Keratinocyte (primary cell): Measurements from ENCODE around the genes TMEM82, EPHA2, SZRD1 and SPATA21.

CAGE:
- cytosol, long polyA minus RNA, result no peak
- cytosol, long polyA plus RNA, result no peak
- long polyA plus RNA, result no peak
- nucleus, long polyA minus RNA, result no peak
- nucleus, long polyA plus RNA, result no peak
These were observed 20.0 kb upstream of the SLC25A34 start for GRCh38 chr1:15716142-15716390.

GRCh38 chr1:15733685-15734469 is 2.2 kb upstream of the SLC25A34 start:
CAGE:
- cytosol, long polyA minus RNA, result no peak
- cytosol, long polyA plus RNA, result no peak
- long polyA plus RNA, result no peak
- nucleus, long polyA minus RNA, result no peak
- nucleus, long polyA plus RNA, result no peak

GRCh38 chr1:15734915-15735811 is 895 bp upstream of the SLC25A34 start:
CAGE:
- cytosol, long polyA minus RNA, result no peak
- cytosol, long polyA plus RNA, result no peak
- long polyA plus RNA, result no peak
- nucleus, long polyA minus RNA, result no peak
- nucleus, long polyA plus RNA, result no peak

CAGE:
- cytosol, long polyA minus RNA, result no peak
- cytosol, long polyA plus RNA, result no peak
- long polyA plus RNA, result no peak
- nucleus, long polyA minus RNA, result no peak
- nucleus, long polyA plus RNA, result no peak
These were observed at the start of gene TMEM82 for GRCh38 chr1:15742251-15742881. TMEM82 (plus strand) TSS chr1:15742499.

DNA sequence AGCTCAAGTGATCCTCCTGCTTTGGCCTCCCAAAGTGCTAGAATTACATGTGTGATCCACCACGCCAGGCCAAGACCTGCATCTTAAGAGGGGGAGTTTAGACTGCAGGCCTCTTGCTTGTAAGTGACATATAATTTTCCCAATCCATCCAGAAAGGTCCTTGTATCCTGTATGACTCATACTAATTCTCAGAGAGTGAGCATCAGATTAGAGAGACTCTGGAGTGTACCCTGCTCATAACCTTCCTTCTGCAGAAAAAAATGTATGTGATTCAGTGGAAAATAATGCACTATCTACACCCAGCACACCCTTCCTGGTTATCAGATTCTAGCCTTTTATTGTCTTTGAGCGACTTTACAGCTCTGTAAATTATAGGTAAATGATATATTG is 12.4 kb downstream of the UQCRHL start:
CAGE:
- cytosol, long polyA minus RNA, result no peak
- cytosol, long polyA plus RNA, result no peak
- long polyA plus RNA, result no peak
- nucleus, long polyA minus RNA, result no peak
- nucleus, long polyA plus RNA, result no peak

DNA sequence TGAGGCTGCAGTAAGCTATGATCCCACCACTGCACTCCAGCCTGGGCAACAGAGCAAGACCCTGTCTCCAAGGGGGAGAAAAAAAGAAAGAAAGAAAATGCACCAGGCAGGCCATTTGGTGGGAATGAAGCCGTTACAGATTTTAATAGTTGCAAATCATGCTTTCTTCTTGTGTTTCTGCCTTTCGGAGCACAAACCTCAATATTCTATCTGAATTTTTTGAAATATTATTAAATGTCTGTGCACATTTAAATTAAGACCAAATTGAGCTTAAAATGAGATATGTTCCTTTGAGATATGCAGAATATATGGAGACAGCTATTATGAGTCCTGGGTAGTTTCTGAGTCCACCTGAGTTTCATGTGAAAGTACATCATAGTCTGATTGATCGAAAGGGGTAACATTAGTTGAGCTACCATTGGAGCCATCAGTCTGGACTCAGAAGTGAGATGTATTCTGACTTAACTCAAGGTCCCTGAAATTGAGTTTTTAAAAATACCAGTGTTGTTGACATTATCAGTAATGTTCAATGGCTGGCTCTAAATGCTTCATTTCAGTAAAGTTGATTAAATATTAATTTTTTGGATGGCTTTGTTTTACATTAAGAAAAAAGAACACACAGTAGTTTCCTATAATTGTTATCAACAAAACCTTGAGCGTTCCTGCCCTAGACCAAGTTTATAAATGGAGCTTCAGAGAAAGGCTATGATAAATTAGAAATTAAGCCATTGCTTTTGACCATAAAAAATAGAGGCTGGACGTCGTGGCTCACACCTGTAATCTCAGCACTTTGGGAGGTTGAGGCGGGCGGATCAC is 61.9 kb downstream of the ZBTB17 start:
CAGE:
- cytosol, long polyA minus RNA, result no peak
- cytosol, long polyA plus RNA, result no peak
- long polyA plus RNA, result no peak
- nucleus, long polyA minus RNA, result no peak
- nucleus, long polyA plus RNA, result no peak

GRCh38 chr1:15930911-15931526 is 44.9 kb downstream of the ZBTB17 start:
CAGE:
- cytosol, long polyA minus RNA, result start-site peak on the plus strand at chr1:15930992-15931057, 21 reads
- cytosol, long polyA plus RNA, result no peak
- long polyA plus RNA, result no peak
- nucleus, long polyA minus RNA, result no peak
- nucleus, long polyA plus RNA, result no peak

DNA sequence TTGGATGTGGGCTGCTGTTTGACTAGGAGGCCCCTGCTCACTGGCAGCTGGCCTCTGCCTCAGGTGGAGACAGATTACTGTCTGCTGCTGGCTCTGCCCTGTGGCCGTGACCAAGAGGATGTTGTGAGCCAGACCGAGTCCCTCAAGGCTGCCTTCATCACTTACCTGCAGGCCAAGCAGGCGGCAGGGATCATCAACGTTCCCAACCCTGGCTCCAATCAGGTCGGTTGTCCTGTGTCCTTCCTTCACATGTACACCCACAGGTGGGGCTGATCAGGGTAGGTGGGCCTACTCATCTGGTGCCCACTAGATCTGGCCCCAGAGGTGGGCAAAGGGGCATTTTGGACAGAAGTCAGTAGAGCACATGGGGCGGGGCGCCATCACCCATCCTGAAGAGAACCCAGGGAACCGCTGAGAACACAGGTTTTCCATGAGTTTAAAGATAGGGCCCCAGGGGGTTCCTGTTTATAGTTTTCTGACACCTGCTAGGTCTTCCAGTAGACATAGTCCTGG is 37.2 kb downstream of the ZBTB17 start:
CAGE:
- cytosol, long polyA minus RNA, result no peak
- cytosol, long polyA plus RNA, result no peak
- long polyA plus RNA, result no peak
- nucleus, long polyA minus RNA, result no peak
- nucleus, long polyA plus RNA, result no peak

CAGE:
- cytosol, long polyA minus RNA, result no peak
- cytosol, long polyA plus RNA, result no peak
- long polyA plus RNA, result no peak
- nucleus, long polyA minus RNA, result no peak
- nucleus, long polyA plus RNA, result no peak
These were observed 29.9 kb downstream of the ZBTB17 start for GRCh38 chr1:15945957-15946476.

GRCh38 chr1:15982783-15983302 is 6.9 kb upstream of the ZBTB17 start:
CAGE:
- cytosol, long polyA minus RNA, result no peak
- cytosol, long polyA plus RNA, result no peak
- long polyA plus RNA, result no peak
- nucleus, long polyA minus RNA, result no peak
- nucleus, long polyA plus RNA, result no peak

GRCh38 chr1:16018161-16018368 is 222 bp upstream of the HSPB7 start:
CAGE:
- cytosol, long polyA minus RNA, result no peak
- cytosol, long polyA plus RNA, result no peak
- long polyA plus RNA, result no peak
- nucleus, long polyA minus RNA, result no peak
- nucleus, long polyA plus RNA, result no peak

DNA sequence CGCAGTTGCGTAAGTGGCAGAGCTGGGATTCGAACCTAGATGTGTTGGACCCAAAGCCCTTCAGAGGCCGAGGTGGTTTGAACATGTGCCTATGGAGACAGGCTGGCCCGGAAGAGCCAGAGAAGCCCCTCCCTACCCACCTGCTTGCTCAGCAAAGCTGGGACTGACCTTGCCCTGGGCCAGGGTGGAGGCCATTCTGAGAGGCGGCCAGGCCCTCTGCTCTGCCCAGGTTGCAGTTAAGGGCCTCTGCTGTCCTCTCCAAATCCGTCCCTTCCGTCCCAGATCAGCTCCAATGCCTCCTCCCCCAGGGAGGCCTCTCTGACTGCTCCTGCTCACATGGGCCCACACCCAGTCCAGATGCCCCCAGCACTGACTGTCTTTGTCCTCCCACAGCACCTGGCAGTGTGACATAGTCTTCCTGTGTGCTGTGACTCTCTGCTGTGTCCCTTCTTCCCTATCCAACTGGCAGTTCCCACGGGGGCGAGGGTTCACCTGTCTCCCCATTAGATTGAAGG is 1.2 kb upstream of the HSPB7 start:
CAGE:
- cytosol, long polyA minus RNA, result no peak
- cytosol, long polyA plus RNA, result no peak
- long polyA plus RNA, result no peak
- nucleus, long polyA minus RNA, result no peak
- nucleus, long polyA plus RNA, result no peak

CAGE:
- cytosol, long polyA minus RNA, result no peak
- cytosol, long polyA plus RNA, result no peak
- long polyA plus RNA, result no peak
- nucleus, long polyA minus RNA, result no peak
- nucleus, long polyA plus RNA, result no peak
These were observed 5.0 kb downstream of the CLCNKB start for GRCh38 chr1:16048317-16049201.

DNA sequence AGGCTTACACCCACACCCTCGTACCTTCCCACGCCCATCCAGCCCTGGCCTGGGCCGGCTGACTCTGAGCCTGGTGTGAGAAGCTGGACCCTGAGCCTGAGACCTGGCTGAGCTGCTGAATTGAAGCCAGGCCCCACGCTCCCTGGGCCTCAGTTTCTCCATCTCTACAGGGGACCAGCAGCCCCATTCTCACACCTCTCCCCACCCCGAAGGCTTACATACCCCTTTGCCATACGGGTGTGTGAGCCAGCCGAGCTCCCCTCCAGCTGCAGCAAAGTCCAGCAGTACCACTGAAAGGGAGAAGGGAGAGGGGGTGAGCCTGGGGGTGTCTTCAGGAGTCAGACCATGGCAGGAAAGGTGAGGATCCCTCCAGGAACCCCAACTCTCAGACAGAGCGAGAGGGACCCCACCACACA is 5.2 kb downstream of the EPHA2 start:
CAGE:
- cytosol, long polyA minus RNA, result no peak
- cytosol, long polyA plus RNA, result no peak
- long polyA plus RNA, result no peak
- nucleus, long polyA minus RNA, result no peak
- nucleus, long polyA plus RNA, result no peak

CAGE:
- cytosol, long polyA minus RNA, result start-site peak on the minus strand at chr1:16156064-16156071, 90 reads
- cytosol, long polyA plus RNA, result start-site peak on the minus strand at chr1:16155960-16156095, 24 and 23 reads in 2 replicates
- long polyA plus RNA, result start-site peak on the minus strand at chr1:16156013-16156058, 193 and 90 reads in 2 replicates
- nucleus, long polyA minus RNA, result start-site peak on the minus strand at chr1:16156040-16156049, 19 reads; start-site peak on the plus strand at chr1:16156171-16156175, 9 reads
- nucleus, long polyA plus RNA, result start-site peak on the minus strand at chr1:16156013-16156048, 94 and 78 reads in 2 replicates
These were observed at the start of gene EPHA2 for GRCh38 chr1:16155490-16156720. EPHA2 (minus strand) TSS chr1:16156069.

DNA sequence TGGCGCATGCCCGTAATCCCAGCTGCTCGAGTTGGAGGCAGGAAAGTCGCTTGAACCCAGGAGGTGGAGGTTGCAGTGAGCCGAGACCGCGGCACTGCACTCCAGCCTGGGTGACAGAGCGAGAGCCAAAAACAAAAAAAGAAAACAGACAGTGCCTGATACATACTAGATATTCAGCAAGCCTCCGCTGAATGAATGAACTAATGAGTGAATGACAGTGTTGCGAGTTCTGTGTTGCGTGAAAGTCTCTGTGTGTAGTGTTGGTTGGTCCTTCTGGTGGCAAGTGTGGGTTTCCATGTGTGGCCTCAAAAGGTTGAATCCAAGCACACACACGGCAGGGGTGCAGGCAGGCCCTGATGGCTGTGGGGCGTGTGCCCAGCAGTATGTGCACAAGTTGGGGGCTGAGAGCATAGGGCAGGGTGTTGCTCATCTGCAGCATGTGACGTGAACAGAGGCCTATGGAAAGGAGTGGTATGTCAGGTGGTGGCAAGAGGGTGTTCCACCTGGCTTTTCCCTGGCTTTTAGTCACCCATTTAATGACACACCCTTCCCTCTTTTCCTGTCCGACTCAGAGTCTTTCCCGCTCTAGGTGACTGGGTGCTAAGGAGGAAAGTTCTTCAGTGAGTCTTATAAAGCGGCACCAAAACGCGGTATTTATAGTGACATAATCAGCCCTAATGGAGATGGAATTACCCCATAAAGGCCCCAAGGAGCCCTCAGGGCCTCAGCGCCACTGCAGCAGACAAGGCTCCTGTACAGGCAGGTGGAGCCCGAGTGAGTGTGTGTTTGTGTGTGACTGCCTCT is 3.0 kb upstream of the EPHA2 start:
CAGE:
- cytosol, long polyA minus RNA, result no peak
- cytosol, long polyA plus RNA, result no peak
- long polyA plus RNA, result no peak
- nucleus, long polyA minus RNA, result no peak
- nucleus, long polyA plus RNA, result no peak

DNA sequence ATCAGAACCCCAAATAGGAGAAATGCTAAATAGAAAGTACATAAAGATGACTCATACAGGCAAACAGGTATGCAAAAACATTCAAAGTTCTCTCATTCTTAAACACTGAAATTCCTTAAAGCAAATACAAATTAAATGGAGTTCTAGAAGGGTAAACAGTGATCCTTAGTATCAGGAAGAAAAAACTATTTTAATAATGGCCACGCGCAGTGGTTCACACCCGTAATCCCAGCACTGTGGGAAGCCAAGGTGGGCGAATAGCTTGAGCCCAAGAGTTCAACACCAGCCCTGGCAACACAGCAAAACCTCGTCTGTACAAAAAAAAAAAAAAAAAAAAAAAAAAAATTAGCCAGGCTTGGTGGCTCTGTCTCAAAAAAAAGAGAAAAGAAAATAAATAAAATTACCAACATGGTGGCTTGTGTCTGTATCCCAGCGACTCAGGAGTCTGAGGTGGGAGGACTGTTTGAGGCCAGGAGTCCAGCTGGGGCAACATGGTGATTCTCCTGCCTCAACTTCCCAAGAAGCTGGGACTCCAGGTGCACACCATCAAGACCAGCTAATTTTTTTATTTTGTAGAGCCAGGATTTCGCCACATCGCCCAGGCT is 17.4 kb downstream of the FBXO42 start:
CAGE:
- cytosol, long polyA minus RNA, result no peak
- cytosol, long polyA plus RNA, result no peak
- long polyA plus RNA, result no peak
- nucleus, long polyA minus RNA, result no peak
- nucleus, long polyA plus RNA, result no peak

CAGE:
- cytosol, long polyA minus RNA, result start-site peak on the plus strand at chr1:16367231-16367261, 2,310 reads
- cytosol, long polyA plus RNA, result start-site peak on the plus strand at chr1:16367231-16367252, 882 and 272 reads in 2 replicates
- long polyA plus RNA, result start-site peak on the plus strand at chr1:16367231-16367257, 1,317 and 1,440 reads in 2 replicates
- nucleus, long polyA minus RNA, result start-site peak on the plus strand at chr1:16367237-16367247, 280 reads
- nucleus, long polyA plus RNA, result start-site peak on the plus strand at chr1:16367231-16367257, 429 and 582 reads in 2 replicates
These were observed at the start of gene SZRD1 for GRCh38 chr1:16366667-16367326. SZRD1 (plus strand) TSS chr1:16367242.

DNA sequence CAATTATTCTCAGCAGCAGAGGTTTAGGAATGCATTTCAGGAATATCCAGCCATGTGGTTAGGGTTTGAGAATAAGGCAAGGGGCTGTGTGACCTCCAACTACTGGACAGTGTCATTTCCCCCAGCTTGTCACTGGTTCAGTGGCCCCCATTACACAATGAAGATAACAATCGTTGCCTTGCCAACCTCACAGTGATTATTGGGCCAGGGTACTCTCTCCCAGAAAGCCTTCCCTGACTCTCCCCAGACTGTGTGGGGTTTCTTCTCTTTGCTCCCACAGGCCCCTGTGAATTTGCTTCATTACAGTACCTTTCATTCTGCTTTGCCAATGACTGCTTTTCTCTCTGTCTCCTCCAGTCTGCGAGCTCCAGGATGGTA is at the start of gene SPATA21:
Gene SPATA21, minus strand, starts transcription at position 142 of the 378 bp plus-strand sequence.
CAGE:
- cytosol, long polyA minus RNA, result no peak
- cytosol, long polyA plus RNA, result no peak
- long polyA plus RNA, result no peak
- nucleus, long polyA minus RNA, result no peak
- nucleus, long polyA plus RNA, result no peak

DNA sequence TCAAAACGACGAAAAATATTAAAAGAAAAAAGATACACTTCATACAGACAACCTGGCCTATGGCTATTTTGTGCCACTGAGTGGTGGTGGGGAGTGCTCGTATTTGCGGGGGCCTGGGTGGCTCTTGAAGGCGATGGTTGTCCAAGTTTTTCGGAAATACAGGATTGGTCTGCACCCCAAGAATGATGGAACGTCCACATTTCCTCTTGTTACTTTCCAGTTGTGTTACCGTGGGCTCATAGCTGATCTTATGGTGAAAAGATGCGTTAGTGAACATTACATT is 986 bp downstream of the NECAP2 start:
CAGE:
- cytosol, long polyA minus RNA, result no peak
- cytosol, long polyA plus RNA, result no peak
- long polyA plus RNA, result no peak
- nucleus, long polyA minus RNA, result no peak
- nucleus, long polyA plus RNA, result no peak